Occipital lobe (tissue), 2 donors: ENCODE measurements around a stretch of chr7.

DNA sequence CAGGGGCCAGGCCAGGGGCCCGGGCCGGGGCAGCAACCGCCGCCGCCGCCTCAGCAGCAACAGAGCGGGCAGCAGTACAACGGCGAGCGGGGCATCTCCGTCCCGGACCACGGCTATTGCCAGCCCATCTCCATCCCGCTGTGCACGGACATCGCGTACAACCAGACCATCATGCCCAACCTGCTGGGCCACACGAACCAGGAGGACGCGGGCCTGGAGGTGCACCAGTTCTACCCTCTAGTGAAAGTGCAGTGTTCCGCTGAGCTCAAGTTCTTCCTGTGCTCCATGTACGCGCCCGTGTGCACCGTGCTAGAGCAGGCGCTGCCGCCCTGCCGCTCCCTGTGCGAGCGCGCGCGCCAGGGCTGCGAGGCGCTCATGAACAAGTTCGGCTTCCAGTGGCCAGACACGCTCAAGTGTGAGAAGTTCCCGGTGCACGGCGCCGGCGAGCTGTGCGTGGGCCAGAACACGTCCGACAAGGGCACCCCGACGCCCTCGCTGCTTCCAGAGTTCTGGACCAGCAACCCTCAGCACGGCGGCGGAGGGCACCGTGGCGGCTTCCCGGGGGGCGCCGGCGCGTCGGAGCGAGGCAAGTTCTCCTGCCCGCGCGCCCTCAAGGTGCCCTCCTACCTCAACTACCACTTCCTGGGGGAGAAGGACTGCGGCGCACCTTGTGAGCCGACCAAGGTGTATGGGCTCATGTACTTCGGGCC lies 1.0 kb downstream of the FZD1 start:
- RAMPAGE, long total RNA, result no peak

DNA sequence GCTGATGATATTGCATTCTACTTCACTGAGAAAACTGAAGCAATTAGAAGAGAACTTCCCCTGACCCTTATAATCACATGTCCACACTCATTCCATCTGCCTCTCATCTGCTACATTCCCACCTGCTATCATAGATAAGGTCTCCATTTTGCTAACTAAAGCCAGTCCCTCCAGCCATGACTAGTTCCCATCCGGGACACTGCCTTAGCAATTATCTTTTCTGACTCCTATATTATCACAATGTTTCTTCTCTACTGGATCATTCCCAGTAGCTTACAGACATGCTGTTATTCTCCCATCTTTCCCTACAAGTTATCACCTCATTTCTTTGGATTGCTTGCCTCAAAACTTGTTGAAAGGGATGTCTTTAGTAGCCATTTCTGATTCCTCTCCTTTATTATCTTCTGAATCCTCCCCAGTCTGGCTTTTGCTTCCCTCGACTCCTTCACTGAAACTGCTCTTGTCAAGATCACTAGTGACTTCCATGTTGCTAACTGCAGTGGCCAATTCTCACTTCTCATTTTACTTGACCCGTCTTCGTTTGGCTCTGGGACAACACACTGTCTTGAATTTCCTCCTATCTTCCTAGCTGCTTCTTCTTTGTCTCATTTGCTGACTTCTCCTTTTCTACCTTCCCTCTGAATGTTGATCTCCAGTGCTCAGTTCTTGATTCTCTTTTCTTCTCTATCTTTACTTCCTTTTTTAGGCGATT lies 35.9 kb downstream of the FZD1 start:
- RAMPAGE, long total RNA, result no peak

GRCh38 chr7:91939439-91939867 lies 1.2 kb upstream of the AKAP9 start:
- RAMPAGE, long total RNA, result no peak

- RAMPAGE, long total RNA, result no peak
These were observed 656 bp upstream of the AKAP9 start for GRCh38 chr7:91939868-91940544.

- RAMPAGE, long total RNA, result no peak
These were observed 5.6 kb downstream of the AKAP9 start for GRCh38 chr7:91946122-91946866.

- RAMPAGE, long total RNA, result no peak
These were observed 33.0 kb downstream of the AKAP9 start for GRCh38 chr7:91973661-91974118.

- RAMPAGE, long total RNA, result no peak
These were observed 1.0 kb upstream of the CYP51A1 start for GRCh38 chr7:92135147-92135874.

DNA sequence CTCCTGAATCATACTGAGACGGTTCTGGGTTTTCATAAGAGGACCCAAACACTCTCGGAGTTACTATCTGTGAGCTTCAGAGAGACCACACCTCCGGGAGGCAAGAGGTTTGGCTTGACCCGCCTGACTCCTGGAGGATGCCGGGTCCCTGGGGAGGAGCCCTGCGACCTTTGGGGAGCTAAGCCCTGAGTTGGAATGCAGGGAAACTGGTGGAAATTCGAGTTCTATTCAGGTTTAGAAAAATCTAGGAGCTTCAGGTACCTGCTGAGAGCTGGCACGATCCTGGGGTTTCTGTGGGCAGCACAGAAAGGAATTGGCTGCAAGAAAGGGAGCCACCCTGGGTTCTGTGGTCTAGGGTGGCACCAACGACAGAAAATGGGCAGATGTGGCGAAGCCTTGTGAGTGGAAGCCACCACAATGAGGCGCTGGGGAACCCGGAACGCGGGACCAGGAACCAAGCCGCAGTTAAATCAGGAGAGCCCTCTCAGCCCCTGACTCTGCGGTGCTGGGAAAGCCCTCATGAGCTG lies 21.8 kb upstream of the GATAD1 start:
- RAMPAGE, long total RNA, result no peak

GRCh38 chr7:92450327-92451020 lies 3.2 kb downstream of the GATAD1 start:
- RAMPAGE, long total RNA, result no peak

GRCh38 chr7:92634651-92635587 lies 44.7 kb upstream of the FAM133B start:
- RAMPAGE, long total RNA, result no peak

DNA sequence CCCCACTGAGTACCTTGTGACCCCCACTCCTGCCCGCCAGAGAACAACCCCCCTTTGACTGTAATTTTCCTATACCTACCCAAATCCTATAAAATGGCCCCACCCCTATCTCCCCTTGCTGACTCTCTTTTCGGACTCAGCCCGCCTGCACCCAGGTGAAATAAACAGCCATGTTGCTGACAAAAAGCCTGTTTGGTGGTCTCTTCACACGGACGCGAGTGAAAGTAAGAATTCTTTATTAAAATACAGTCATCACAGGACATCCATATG lies 167.2 kb downstream of the VPS50 start:
- RAMPAGE, long total RNA, result no peak

DNA sequence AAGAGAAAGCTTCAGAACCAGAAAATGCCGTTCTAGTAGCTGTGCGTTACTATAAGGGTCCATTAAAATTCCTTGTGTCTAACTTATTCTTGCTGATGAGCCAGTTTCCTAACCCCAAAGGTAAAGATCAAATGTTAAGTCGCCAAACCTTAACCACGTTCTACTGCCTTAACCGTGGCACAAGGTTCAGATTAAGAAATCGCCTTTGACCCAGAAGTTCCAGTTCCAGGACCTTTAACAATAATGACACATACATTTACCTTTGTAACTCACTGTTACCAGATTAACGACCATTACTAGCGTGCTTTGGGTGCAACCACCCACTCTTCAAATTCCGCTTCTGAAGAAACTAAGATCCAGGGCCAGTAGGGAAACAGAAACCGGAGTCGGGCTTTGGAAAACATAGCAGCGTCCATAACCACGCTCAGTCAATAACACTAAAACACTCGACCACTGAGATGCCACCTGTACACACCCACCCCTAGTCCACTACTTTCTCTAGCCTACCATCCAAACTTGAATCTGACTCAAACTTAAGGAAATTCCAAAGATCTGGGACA lies 596 bp downstream of the BET1 start:
- RAMPAGE, long total RNA, result no peak

DNA sequence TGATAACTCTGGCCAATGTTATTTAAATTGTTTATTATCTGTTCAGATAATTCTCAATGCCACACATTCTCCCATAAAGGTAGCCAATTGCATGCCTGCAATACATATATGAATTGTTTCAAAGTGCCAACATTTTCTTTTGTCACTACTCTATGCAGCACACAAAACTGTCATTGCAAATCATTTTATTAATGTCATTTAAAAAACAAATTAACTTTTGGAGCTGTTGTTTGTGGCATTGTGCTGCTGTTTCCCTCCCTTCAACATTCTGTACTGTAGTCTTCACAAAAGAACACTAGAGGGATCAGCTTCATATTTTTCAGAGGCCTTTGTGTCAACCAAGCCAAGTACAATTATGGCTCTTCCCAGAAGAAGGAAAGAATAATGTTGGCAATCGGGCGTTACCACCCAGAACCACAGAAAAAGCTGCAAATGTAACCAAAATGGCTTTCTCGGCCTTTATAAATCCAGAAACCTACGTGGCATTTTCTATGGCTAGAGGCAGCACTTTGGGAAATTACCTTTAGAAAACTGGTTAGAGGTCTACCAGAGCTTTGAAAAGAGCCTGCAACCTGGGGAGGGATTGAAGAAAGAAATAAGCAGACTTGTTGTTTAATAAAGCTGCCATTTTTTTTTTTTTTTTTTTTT lies 98.9 kb upstream of the COL1A2 start:
- RAMPAGE, long total RNA, result no peak

DNA sequence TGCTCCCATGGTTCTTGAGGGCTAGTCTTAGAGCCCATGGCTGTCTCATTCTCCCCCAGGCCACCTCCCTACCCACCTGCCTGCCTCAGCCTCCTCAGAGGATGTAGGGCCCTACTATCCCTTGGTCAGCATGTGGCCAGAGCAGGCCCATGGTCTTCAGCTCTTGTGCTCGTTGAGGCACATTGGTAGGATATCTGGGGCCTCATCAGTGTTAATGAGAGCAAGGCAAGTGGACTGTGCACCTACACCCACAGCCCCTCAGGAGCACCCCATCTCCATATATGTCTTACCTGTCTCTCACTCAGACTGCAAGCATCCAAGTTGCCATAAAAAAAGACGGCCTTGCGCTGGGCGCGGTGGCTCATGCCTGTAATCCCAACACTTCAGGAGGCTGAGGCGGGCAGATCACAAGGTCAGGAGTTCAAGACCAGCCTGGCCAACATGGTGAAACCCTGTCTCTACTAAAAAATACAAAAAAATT lies 72.2 kb upstream of the PPP1R9A start:
- RAMPAGE, long total RNA, result no peak

DNA sequence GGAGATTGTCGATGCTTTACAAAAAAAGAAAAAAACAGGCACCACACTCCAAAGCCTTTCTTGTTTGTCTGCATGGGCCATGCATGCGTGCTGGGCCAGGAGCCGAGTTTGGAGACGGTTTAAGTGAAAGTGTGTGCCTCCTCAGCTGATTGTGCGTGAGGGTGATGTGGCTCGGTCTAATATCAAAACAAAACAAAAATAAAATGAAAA lies 1.3 kb downstream of the PPP1R9A start:
- RAMPAGE, long total RNA, result no peak

DNA sequence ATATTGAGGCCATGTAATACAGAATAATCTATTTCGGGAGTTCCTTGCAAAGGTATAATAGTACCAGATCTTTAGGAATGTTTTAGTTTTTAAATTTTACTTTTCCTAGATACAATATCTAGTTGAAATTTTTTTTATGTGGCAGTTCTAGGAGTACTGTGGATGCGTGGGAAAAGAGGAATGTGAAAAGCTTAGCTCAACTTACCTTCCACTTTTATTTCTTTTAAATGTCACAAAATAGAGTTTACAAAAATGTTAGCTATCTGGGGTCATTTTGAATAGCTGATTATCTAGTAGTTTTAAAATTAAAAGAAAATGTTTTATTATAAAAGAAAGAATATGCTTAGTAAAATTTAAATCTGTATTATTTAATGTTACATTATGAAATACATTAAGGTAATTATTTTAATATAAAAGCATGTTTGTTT lies 164.0 kb downstream of the PPP1R9A start:
- RAMPAGE, long total RNA, result no peak

GRCh38 chr7:95404279-95404661 lies 8.1 kb upstream of the PON3 start:
- RAMPAGE, long total RNA, result no peak

DNA sequence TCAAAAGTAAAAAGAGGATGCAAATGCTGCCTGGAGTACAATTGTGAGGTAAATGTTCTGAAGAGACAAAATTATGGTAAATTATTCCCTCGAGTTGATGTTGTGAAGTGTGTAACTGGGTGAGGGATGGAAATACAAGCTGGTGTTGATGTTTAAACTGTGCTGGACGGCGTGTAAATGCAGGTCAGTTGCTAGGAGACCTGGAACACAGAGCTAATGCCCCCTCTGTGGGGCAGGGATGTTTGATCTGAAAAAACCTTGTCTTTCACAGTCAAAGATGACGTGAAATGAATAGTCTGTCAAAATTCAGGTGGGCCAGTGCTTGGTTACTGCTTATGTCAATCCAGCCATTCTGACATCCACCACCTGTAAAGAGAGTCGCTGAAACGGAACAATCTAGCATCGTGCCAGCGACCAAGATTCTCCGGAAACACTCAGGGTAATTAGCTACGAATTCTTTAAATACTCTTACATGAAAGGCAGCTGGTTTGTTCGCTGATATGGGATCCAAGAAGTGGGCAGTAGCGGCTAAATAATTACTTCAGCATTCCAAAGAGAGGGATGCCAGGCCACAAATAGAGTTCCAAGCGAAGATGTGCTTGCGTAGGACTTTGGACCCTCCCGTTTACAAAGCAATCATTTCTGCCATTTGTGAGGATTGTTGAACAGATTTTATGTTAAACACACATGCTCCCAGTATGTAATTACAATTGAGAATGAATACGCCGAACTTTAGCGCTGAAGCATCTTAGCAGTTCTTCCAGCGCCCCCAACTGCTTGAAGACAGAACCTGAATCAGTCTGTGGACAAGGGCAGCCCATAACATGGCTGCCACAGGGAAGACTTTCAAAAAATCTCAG lies 7.4 kb upstream of the ASB4 start:
- RAMPAGE, long total RNA, result no peak

- RAMPAGE, long total RNA, result no peak
These were observed 49.7 kb downstream of the PDK4 start for GRCh38 chr7:95546391-95547200.

DNA sequence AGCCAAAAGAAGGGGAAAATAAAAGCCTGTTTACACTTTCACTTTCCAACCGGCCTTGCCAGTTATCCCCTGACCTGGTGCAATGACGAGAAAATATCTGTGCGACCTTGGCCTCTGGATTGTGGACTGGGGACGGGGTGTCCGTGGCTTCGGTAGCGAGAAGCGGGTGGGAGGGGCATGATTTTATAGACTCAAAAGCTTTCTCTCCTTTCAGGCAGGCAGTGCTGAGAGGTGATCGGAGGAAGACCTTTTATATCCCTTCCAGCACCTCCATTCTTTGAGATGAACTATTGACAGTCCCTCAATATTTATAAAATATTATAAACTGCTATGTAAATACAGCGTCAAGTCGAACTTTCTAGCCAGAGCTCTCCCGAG lies 144.7 kb downstream of the DYNC1I1 start:
- RAMPAGE, long total RNA, result no peak